Keratinocyte (primary cell): ENCODE measurements around a stretch of chr11.

DNA sequence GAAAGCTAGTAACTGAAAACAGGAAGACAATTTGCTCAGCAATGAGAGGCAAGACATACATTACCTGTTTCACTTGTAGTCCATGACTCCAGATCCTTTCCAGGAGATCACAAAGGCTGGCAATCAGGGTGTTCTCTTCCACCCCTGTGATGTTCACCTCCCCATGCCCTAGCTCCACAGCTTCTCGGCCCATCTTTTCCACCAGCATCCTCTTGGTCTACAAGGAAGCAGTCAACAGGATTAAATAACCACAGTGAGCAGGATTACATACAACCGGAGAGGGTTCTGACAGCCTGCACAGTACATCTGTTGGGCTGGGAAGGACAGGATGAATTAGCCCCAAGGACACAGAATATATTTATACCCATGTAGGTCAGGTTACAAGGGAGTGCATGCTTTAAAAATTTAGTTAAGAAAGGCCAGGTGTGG, 69.3 kb upstream of the SCUBE2 start:
CAGE:
- cytosol, long polyA minus RNA: no peak
- cytosol, long polyA plus RNA: no peak
- long polyA plus RNA: no peak
- nucleus, long polyA minus RNA: no peak
- nucleus, long polyA plus RNA: no peak

GRCh38 chr11:9385284-9385783, 882 bp downstream of the IPO7 start:
CAGE:
- cytosol, long polyA minus RNA: no peak
- cytosol, long polyA plus RNA: no peak
- long polyA plus RNA: no peak
- nucleus, long polyA minus RNA: no peak
- nucleus, long polyA plus RNA: no peak

GRCh38 chr11:9459361-9459712, 1.5 kb upstream of the ZNF143 start:
CAGE:
- cytosol, long polyA minus RNA: no peak
- cytosol, long polyA plus RNA: no peak
- long polyA plus RNA: no peak
- nucleus, long polyA minus RNA: no peak
- nucleus, long polyA plus RNA: no peak

DNA sequence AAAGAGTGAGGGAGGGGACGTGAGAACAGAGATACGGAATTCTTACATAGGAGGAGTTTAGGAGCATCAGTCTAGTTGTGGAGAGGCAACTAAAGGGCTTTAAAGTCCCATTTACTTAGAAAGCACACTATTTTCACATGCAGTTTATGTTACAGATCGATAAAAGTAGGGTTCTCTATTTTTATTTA, 2.7 kb upstream of the WEE1 start:
CAGE:
- cytosol, long polyA minus RNA: no peak
- cytosol, long polyA plus RNA: no peak
- long polyA plus RNA: no peak
- nucleus, long polyA minus RNA: no peak
- nucleus, long polyA plus RNA: no peak

CAGE:
- cytosol, long polyA minus RNA: no peak
- cytosol, long polyA plus RNA: no peak
- long polyA plus RNA: no peak
- nucleus, long polyA minus RNA: start-site peak on the plus strand at chr11:9670388-9670429, 6 reads
- nucleus, long polyA plus RNA: no peak
Measured at GRCh38 chr11:9670073-9670832, 6.4 kb downstream of the SWAP70 start.

DNA sequence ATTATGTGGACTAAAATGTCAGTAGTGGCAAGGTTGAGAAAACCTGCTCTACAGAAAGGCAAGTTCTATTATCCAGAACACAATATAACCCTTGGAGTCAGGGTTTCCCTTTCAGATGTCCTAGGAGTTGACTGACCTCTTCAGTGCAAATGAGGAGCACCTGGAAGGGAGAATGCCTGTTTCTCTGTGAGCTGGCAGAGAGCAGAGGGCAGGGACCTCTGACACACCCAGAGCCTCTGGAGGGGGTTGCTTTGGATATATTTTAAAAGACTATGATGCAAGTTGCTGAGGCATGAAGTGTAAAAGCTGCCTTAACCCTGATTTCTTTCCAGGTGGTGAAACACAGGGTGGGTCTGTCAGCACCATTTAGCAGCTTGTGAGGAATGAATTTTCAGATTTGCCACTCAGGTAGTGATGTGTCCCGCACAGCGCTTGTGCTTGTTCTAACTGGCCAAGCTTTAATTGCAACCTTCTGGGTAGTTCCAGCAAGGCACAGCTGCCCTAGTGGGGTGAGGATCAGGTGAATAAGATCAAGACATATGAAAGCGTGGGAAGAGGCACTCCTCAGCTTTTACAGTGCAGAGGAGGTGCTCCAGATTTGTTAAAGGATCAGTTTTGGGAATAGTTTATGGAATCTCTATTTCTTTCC, 90.1 kb downstream of the SWAP70 start:
CAGE:
- cytosol, long polyA minus RNA: no peak
- cytosol, long polyA plus RNA: no peak
- long polyA plus RNA: no peak
- nucleus, long polyA minus RNA: start-site peak on the plus strand centred at position 555 of the sequence, 54 bp wide, 21 reads
- nucleus, long polyA plus RNA: no peak

DNA sequence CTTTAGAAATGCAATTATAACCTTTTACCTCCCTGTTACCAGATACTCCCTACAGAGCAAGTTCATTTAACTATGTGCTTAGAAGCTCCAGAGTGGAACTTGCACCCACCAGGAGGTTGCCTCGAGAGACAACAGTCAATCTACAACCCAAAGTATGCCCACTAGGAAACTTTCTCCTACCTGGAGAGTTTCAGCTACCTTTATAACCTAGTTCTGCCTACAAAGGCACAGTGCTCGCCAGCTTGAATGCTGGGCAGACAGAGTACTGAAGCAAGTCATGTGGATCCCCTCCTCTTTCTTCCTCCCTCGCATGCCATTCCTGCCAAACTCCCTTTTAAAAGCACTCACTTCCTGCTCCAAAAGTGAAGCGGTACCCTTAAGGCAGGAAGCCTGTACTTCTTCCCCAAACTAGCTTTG, 258.9 kb downstream of the SWAP70 start:
CAGE:
- cytosol, long polyA minus RNA: no peak
- cytosol, long polyA plus RNA: no peak
- long polyA plus RNA: no peak
- nucleus, long polyA minus RNA: no peak
- nucleus, long polyA plus RNA: no peak

DNA sequence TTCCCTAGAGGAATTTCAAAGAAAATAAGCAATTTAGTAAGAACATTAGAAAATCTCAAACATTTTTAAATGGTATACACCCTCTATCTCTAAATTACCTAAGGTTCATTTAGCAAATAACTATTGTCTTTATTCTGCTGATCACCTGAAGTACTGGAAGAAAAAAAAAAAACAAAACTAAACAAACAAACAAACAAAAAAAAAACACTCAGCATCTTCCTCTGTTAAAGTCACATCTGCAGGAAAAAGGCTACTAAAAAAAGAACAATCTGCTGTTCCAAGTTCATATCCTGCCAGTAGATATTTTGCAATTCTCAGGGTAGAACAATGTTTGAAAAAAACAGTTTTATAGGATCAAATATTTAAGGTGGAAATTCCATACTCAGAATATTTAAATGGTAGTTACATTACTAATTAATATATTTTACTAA, 175.3 kb downstream of the SBF2 start:
CAGE:
- cytosol, long polyA minus RNA: no peak
- cytosol, long polyA plus RNA: no peak
- long polyA plus RNA: no peak
- nucleus, long polyA minus RNA: no peak
- nucleus, long polyA plus RNA: no peak

CAGE:
- cytosol, long polyA minus RNA: no peak
- cytosol, long polyA plus RNA: no peak
- long polyA plus RNA: no peak
- nucleus, long polyA minus RNA: no peak
- nucleus, long polyA plus RNA: no peak
Measured at GRCh38 chr11:10317268-10317947, 12.5 kb downstream of the ADM start.

CAGE:
- cytosol, long polyA minus RNA: no peak
- cytosol, long polyA plus RNA: no peak
- long polyA plus RNA: no peak
- nucleus, long polyA minus RNA: no peak
- nucleus, long polyA plus RNA: no peak
Measured at GRCh38 chr11:10322945-10323385, 18.1 kb downstream of the ADM start.

DNA sequence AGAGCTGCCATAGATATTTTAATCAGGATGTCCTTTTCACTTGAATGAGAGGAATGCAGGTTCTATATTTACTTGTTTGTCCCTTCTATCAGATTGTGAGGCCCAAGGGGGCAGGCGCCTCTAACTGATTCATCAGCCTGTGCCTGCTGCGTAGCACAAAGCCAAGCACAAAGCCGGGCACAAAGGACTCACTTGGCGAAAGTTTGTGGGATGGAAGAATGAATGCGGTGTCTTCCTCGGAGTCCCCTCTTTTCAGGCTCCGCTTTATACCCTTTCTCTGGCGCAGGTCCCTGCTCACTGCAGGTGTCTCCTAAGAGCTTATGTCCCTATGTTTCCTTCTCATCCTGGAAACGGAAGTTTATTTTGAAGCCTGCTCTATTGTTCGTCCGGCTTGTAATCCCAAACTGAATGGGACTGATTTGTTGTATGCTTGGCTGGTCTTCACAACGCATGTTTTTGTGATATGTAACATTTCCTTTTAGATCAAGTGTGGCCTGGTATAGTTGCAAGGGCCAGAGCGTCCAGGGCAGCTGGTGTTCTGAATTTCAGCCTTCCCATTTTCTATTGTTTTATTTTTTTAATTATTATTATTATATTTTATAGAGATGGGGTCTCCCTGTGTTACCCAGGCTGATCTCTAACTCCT, 47.4 kb downstream of the ADM start:
CAGE:
- cytosol, long polyA minus RNA: no peak
- cytosol, long polyA plus RNA: no peak
- long polyA plus RNA: no peak
- nucleus, long polyA minus RNA: no peak
- nucleus, long polyA plus RNA: no peak

GRCh38 chr11:10508714-10509843, 31.9 kb downstream of the RNF141 start:
CAGE:
- cytosol, long polyA minus RNA: no peak
- cytosol, long polyA plus RNA: no peak
- long polyA plus RNA: no peak
- nucleus, long polyA minus RNA: start-site peak on the minus strand at chr11:10509045-10509135, 18 reads
- nucleus, long polyA plus RNA: no peak

GRCh38 chr11:10558203-10558594, 10.3 kb downstream of the LYVE1 start:
CAGE:
- cytosol, long polyA minus RNA: no peak
- cytosol, long polyA plus RNA: no peak
- long polyA plus RNA: no peak
- nucleus, long polyA minus RNA: no peak
- nucleus, long polyA plus RNA: no peak

GRCh38 chr11:10566318-10566569, 2.2 kb downstream of the LYVE1 start:
CAGE:
- cytosol, long polyA minus RNA: no peak
- cytosol, long polyA plus RNA: no peak
- long polyA plus RNA: no peak
- nucleus, long polyA minus RNA: no peak
- nucleus, long polyA plus RNA: no peak

GRCh38 chr11:10588723-10589442, 20.4 kb upstream of the LYVE1 start:
CAGE:
- cytosol, long polyA minus RNA: no peak
- cytosol, long polyA plus RNA: no peak
- long polyA plus RNA: no peak
- nucleus, long polyA minus RNA: no peak
- nucleus, long polyA plus RNA: no peak

DNA sequence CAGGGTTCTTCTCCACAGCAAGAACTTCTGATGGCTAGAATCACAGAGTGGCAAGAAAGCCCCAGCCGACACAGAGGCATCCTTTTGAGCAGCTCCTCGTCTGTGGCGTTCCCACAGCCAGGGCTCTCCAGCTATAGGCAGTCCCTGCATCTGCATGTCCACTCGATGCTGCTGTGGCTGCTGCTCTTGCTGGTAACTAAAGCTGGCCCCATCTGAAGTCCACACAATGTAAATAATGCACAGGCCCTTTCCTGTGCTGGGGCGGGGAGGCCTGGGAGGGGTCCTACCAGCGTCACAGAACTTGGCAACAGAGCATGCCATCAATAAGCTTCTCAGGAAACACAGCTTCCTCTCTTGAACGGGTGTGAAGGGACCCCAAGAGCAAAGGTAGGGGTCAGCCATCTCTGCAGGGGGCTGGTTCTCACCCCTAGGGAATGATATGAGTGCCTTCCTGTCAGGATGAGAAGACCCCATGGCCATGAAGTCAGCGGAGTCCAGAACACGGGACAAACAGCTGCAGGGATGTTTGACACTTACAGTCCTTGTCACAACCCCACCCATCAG, 39.0 kb upstream of the LYVE1 start:
CAGE:
- cytosol, long polyA minus RNA: no peak
- cytosol, long polyA plus RNA: no peak
- long polyA plus RNA: no peak
- nucleus, long polyA minus RNA: no peak
- nucleus, long polyA plus RNA: no peak

GRCh38 chr11:10625791-10626416, 57.4 kb upstream of the LYVE1 start:
CAGE:
- cytosol, long polyA minus RNA: no peak
- cytosol, long polyA plus RNA: no peak
- long polyA plus RNA: no peak
- nucleus, long polyA minus RNA: no peak
- nucleus, long polyA plus RNA: no peak

GRCh38 chr11:10654302-10654700, 39.3 kb downstream of the IRAG1 start:
CAGE:
- cytosol, long polyA minus RNA: no peak
- cytosol, long polyA plus RNA: no peak
- long polyA plus RNA: no peak
- nucleus, long polyA minus RNA: no peak
- nucleus, long polyA plus RNA: no peak

DNA sequence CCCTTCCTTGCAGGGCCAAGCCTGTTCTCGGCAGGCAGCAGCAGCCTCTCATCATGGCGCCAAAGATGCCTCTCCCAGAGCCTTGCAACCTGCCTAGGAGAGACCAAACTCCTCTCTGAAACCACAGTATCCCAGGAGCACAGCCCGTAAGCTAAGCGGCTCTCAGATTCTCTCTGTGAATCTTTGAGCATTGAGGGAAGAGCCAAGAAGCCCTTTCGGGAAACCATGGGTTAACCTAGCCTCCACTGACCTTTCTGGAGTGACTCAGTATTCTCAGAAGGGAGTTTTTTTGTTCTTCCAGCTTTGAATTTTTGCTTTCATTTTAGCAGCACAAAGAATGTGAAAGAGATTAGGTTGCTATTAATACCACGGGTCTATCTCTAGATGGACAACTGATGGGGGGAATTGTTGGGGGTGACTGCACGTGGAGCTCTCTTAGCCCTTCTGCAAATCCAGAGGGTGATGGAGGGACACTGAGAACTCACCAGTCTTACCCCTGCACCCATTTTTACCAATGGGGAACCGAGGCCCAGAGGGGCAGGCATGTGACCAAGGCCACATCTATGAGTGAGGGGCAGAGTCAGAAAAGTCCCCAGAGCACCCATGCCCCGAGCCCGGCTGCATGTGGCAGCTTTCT, 36.1 kb downstream of the IRAG1 start:
CAGE:
- cytosol, long polyA minus RNA: no peak
- cytosol, long polyA plus RNA: no peak
- long polyA plus RNA: no peak
- nucleus, long polyA minus RNA: no peak
- nucleus, long polyA plus RNA: no peak

CAGE:
- cytosol, long polyA minus RNA: no peak
- cytosol, long polyA plus RNA: no peak
- long polyA plus RNA: no peak
- nucleus, long polyA minus RNA: no peak
- nucleus, long polyA plus RNA: no peak
Measured at GRCh38 chr11:10667246-10667688, 26.3 kb downstream of the IRAG1 start.